Suprapubic skin (tissue), 4 donors: ENCODE results near the gene CCNT2.

DNA sequence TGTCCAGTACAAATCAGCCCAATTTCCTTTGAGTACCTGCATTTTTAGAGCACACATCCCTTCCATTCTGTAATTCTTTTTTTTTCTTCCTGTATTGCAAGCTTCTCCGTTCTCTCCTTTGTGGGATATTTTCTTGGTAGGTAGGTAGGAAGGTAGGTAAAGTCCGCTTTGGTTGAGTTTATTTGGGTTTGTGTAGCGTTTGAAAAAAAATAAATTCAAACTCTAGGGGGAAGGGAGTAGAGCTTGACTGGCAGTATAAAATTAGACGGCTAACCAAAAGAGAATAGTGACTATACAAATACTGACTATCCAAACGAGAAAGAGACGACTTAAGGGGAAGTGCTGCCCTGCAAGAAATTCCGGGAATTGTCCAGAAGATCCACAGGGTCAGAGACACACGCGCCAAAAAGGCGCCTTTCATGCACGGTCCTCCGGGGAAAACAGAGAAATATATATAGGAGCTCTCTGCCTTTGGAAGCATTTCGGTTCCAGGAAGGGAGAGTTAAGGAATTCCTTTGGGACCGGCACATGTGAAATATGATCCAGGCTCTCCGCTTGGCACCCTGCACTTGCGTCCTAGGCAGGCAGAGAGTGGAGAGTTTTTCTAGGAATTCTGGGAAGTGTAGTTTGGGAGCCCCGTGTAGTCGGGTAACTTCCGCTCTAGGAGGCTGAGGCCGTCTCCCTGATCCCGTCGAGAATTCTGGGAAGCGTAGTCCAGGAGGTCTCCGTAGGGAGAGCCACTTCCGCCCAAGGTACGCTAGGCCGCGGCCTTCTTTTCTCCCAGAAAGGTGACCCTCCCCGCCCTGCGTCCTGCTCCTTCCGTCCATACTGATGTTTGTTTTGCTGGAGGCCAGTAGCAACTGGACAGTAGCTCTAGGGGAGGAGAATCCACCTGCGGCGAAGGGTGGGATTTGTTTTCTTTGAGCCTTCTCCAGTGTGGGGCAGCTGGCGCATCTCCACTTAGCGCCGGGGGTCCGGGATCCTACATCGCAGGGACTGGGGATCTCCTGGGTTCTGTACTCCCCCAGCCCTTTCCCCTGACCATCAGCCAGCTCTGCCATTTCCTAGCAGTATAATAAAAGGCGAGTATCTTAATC, 69.5 kb upstream of the GPR39 start:
- PRO-cap, result no peak
- RAMPAGE, long total RNA, 4 experiments, result start-site peak on the plus strand in 1 of 4 experiments, centred at position 708 of the sequence, 10 reads per replicate

GRCh38 chr2:132529525-132530549, 113.2 kb downstream of the GPR39 start:
- PRO-cap, result no peak
- RAMPAGE, long total RNA, 4 experiments, result no peak in any of the 4 experiments

DNA sequence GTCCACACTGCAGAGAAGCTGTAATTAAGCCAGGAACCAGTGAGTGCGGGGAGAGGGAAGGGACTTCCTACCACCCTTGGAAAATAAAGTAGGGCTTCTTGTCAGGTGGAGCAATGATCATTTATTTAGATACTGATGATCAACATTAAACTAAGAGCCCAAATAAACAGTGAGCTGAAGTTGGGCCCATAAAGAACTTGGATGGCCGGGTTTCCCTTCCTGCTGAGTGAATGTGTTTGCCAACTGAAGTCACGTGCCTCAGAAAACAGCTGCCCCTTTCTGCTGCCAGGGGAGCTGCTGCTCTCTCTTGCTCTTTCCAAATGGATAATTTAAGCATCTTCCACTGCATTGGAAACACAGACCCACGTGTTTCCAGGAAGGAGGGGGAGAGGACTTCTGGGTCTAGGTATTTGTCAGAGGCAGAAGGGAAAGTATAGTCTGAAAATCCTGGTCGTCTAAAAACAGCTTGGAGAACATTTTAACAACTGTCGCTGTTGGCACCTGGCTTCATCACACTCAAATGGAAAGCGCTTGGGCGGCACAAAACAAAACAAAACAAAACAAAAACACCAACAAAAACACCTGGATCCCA, 22.9 kb upstream of the NCKAP5 start:
- PRO-cap, result no peak
- RAMPAGE, long total RNA, 4 experiments, result no peak in any of the 4 experiments

DNA sequence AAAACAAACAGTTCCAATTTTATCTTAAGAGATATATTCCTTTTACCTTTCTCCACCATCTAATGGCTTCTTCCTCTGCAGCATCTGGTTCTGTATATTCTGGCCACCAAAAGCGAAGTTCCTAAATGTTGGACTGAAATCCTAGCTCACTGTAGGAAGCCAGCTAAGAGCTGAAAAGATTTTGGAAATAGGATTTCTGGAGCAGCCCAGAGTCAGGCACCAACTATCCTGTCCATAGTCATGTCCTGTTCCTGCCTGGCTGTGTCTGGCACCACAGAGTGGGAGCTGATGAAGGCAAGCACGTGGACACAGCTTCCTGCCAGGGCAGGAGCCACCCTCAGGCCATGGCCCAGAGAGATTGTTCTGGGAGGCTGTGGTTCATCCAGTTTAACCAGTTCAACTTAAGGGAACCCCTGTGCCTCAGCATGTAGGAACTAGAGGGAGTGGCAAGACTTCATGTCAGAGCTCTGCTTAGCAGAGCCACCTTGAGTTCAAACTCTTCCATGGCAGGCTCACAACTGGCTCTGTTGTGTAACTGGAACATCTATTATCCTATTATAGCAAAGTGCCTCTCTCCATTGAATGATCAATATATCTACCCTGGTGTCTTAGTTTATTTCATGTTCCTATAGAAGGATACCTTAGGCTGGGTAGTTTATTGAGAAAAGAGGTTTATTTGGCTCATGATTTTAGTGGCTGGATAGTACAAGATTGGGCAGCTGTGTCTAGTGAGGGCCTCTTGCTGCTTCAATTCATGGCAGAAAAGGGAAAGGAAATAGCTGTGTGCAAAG, 73.2 kb upstream of the NCKAP5 start:
- PRO-cap, result no peak
- RAMPAGE, long total RNA, 4 experiments, result start-site peak on the minus strand in 3 of 4 experiments, centred at positions 257 to 260 of the sequence, 38 to 142 reads per replicate

- PRO-cap, result no peak
- RAMPAGE, long total RNA, 4 experiments, result start-site peak on the plus strand in 2 of 4 experiments, at chr2:134143967-134144503 at its widest, 9 to 18 reads per replicate
These were observed 110.1 kb upstream of the MGAT5 start for GRCh38 chr2:134143386-134144546.

- PRO-cap, result no peak
- RAMPAGE, long total RNA, 4 experiments, result no peak in any of the 4 experiments
These were observed 33.4 kb upstream of the MGAT5 start for GRCh38 chr2:134220449-134220862.

DNA sequence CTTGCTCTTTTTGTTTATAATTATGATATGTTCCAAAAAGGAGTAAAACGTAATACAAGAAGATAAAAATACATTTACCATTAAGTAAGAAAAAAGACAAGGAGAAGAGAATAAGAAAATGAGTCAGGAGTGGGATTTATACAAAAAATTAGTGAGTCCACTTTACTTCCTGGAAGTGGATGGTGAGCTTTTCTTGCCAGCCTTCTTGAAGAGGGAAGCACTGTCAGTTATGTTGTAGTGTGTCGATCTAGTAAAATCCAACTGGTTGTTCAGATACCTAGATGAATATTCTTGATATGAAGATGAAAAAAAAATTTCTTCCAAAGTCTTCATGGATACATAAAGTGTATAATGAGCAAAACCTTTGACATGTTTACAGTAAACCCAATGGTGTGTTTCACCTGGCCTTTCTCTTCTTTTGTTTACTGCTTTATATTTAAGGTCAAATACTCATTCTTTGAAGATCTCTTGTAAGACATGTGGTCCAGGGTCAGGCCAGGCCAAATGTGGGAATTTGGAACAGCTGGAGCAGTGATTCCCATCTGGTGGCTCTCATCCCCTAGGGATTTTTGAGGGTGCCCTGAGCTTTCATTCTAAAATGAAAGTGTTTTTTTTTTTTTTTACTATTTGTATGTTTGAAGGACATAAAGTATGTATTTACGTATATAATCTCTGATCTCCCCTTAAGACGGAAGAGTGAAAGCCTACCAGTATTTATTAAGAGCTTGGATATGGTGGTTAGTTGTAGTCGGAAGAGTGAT, 13.9 kb upstream of the MGAT5 start:
- PRO-cap, result no peak
- RAMPAGE, long total RNA, 4 experiments, result start-site peak on the plus strand in 1 of 4 experiments, centred at position 426 of the sequence, 24 reads per replicate

DNA sequence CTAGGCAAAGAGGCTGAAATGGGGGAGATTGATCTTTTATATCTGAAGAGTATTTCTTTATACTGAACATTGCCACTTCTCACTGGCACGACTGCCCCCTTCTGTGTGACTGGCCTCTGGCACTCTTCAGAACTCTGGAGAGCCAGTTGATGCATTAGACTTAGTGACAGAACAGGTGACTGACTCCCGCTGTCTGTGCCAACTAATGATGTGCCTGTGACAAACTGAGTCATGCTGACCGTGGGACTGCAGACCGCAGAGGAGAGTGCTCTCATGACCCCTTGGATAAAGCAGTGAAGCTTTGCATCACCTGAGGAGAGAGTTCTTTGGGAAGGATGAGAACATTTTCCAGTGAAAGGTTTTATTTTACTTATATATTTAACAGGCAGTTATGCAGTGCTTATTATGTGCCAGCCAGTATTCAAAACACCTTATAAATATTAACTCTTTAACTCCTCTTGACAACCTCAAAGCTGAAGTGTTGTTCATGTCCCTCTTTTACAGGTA, 14.5 kb downstream of the MGAT5 start:
- PRO-cap, result no peak
- RAMPAGE, long total RNA, 4 experiments, result no peak in any of the 4 experiments

- PRO-cap, result no peak
- RAMPAGE, long total RNA, 4 experiments, result no peak in any of the 4 experiments
These were observed 107.1 kb downstream of the MGAT5 start for GRCh38 chr2:134360808-134361498.

DNA sequence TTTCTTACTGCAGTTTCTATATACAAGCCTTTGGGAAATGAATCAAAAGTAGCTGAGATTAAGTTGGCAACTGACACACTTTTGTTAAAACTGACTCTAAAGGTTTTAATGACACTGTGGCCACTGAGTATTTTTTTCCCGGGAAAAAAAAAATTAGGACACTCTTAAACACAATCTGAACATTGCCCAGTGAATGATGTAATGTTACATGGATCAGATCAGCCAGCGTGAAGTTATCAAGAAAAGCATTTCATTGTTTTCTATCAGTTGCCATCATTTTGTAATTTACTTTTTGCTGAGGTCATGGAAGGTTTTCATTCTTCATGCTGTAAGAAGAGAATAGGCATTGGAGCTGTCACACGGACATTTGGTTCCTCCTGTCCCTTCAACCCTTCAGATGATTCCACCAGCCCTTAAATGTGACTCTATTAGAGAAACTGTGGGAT, 164.1 kb downstream of the MGAT5 start:
- PRO-cap, result no peak
- RAMPAGE, long total RNA, 4 experiments, result no peak in any of the 4 experiments

DNA sequence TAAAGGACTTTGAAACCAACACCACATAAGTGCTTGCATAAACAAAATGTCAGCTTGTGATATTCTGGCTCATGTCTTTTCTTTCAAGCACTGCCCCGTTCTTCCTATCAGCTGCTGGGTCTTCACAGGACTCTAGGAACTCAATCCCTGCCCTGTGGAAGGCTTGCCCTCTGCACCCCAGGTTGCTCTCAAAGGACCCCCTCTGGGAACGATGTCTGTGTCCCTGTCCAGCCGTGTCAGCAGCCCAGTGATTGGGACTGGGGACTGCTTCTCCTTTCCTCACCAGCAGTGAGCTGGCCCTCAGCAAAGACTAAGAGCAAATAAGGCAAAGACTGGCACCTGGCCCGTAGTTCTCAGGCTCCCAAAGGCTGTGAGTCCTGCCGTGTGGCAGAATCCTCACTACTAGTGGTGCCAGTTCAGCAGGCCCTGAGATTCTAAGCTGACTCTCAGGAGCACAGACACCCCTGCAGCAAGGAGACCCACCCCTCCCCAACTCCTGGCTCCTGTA, 47.9 kb downstream of the TMEM163 start:
- PRO-cap, result no peak
- RAMPAGE, long total RNA, 4 experiments, result no peak in any of the 4 experiments

- PRO-cap, result no peak
- RAMPAGE, long total RNA, 4 experiments, result no peak in any of the 4 experiments
These were observed 20.3 kb upstream of the TMEM163 start for GRCh38 chr2:134739016-134739504.

DNA sequence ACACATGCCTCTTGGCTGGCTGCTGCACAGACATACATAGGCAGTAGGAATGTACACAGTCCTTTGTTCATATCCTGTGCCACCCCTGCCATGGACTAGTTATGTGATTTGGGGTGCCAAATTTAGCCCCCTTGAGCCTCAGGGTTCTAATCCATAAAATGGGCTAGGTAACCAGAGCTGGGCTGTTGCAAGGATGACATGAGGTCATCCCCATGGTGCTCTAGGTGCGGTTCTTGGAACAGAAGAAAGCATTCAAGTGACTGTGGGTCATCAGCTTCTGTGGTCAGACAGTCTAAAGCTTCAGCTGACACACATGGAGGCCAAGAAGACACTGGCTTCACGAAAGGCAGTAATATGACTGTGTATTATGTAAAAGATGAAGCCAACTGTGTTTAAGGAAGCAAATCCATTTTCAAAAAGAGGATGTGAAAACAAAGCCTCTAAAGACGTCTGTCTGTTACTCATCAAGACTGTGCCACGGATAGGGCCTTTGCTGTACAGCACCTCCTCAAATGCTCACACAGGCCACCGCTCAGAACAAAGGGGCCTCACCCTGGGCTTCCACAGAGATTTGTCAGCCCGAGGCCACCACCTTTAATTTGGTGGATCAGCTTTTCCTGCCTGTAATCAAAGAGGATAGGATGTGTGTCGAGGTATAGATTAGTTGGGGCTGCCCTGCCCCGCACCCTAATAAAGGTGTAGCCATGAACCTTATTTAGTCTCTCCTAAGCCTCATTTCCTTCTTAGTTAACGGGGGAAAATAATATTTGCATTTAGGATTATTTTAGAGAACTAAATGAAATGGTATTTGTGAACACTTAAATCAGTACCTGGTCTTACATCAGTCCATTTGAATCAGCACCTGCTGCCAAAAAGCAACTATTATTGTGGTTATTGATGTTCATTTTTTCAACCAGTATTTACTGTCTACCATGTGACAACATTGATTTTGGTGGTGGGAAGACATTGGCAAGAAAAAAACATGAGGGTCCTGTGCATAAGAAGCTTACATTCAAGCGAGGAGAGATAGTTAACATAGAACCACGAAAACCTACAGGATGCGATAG, 21.2 kb upstream of the TMEM163 start:
- PRO-cap, result no peak
- RAMPAGE, long total RNA, 4 experiments, result no peak in any of the 4 experiments

GRCh38 chr2:134745637-134745989, 26.8 kb upstream of the TMEM163 start:
- PRO-cap, result no peak
- RAMPAGE, long total RNA, 4 experiments, result no peak in any of the 4 experiments

DNA sequence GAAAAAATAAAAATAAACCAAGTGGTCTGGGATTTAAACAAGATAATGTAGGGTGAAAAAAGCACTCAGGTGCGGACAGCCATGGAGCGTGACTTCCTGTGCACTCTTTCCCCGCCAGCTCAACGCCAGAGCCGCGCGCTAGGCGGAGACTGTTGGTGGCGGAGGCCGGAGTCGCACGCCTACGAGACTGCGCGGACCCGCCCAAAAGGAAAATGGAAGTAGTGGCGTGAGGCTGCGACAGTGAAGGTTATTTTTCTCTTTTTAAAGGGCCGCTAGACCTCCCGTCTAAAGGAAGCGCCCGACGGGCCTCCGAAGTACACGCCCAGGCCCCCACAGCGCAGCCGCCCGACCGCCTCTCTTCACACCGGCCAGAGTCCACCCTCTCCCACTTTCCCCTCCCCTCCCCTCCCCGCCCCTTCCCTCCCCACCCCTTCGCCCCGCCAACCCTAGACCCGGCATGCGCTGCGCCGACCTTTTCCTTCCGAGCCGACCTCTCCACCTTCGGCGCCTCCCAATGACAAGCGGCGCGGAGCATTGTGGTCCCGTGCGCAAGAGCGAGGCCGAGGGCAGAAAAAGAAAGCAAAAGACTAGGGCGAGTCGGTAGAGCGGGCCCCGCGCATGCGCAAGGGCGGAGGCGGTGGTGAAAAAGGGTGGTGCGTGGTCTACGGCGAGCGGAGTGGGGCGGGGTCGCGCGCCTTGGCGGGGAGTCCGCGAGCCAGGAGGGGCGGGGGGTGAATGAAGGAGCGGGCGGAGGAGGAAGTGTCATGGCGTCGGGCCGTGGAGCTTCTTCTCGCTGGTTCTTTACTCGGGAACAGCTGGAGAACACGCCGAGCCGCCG, at the start of gene CCNT2:
Gene CCNT2, plus strand, starts transcription at position 732 of the 838 bp plus-strand sequence.
- PRO-cap, result bidirectional peak, plus-strand start at position 204 of the sequence, minus-strand start at position 121 of the sequence; unidirectional peak, minus-strand start at position 356 of the sequence; bidirectional peak, plus-strand start at position 738 of the sequence, minus-strand start at position 516 of the sequence
- RAMPAGE, long total RNA, 4 experiments, result start-site peak on the plus strand in 2 of 4 experiments, centred at position 757 of the sequence, 150 to 159 reads per replicate; start-site peak on the minus strand in 3 of 4 experiments, centred at positions 529 to 567 of the sequence, 6 to 17 reads per replicate

DNA sequence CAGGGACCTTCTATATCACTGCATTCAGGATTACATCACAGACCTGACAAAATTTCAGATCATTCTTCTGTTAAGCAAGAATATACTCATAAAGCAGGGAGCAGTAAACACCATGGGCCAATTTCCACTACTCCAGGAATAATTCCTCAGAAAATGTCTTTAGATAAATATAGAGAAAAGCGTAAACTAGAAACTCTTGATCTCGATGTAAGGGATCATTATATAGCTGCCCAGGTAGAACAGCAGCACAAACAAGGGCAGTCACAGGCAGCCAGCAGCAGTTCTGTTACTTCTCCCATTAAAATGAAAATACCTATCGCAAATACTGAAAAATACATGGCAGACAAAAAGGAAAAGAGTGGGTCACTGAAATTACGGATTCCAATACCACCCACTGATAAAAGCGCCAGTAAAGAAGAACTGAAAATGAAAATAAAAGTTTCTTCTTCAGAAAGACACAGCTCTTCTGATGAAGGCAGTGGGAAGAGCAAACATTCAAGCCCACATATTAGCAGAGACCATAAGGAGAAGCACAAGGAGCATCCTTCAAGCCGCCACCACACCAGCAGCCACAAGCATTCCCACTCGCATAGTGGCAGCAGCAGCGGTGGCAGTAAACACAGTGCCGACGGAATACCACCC, 35.1 kb downstream of the CCNT2 start:
- PRO-cap, result no peak
- RAMPAGE, long total RNA, 4 experiments, result no peak in any of the 4 experiments

GRCh38 chr2:135742434-135742740, 732 bp downstream of the UBXN4 start:
- PRO-cap, result no peak
- RAMPAGE, long total RNA, 4 experiments, result no peak in any of the 4 experiments

DNA sequence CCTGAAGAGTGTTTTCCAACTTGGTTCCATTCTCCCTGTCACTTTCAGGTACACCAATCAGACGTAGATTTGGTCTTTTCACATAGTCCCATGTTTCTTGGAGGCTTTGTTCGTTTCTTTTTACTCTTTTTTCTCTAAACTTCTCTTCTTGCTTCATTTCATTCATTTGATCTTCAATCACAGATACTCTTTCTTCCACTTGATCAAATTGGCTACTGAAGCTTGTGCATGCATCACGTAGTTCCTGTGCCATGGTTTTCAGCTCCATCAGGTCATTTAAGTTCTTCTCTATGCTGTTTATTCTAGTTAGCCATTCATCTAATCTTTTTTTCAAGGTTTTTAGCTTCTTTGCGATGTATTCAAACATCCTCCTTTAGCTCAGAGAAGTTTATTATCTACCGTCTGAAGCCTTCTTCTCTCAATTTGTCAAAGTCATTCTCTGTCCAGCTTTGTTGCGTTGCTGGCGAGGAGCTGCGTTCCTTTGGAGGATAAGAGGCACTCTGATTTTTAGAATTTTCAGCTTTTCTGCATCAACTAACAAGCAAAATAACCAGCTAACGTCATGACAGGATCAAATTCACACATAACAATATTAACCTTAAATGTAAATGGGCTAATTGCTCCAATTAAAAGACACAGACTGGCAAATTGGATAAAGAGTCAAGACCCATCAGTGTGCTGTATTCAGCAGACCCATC, 47.2 kb downstream of the DARS1 start:
- PRO-cap, result no peak
- RAMPAGE, long total RNA, 4 experiments, result start-site peak on the minus strand in 1 of 4 experiments, centred at position 106 of the sequence, 9 reads per replicate

DNA sequence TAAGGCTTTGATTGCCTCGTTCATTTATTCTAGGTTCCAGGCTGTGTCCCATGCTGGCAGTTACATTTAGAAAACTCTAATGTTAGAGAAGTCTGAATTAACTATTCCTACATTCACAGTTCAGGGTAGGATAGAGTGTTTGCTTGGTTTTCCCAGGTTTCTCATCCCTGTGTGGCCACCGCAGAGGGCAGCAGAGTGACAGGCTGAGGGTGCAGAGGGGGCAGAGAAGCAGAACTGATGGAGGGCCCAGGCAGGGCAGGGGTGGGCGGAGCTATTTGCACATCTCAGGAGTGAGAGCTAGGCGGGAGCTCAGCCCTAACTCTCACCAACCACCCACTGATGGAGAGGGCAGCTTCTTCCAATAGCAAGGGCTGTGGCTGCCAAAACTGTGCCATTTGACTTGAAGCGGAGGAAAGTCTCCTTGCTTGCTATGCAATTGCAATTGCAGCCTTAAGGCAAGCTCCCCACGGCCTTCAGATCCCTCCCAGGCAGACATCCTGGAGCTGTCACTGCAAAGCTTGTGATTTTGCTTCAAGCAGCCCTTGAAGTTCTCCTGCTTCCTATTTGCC, 11.9 kb upstream of the DARS1 start:
- PRO-cap, result no peak
- RAMPAGE, long total RNA, 4 experiments, result no peak in any of the 4 experiments

DNA sequence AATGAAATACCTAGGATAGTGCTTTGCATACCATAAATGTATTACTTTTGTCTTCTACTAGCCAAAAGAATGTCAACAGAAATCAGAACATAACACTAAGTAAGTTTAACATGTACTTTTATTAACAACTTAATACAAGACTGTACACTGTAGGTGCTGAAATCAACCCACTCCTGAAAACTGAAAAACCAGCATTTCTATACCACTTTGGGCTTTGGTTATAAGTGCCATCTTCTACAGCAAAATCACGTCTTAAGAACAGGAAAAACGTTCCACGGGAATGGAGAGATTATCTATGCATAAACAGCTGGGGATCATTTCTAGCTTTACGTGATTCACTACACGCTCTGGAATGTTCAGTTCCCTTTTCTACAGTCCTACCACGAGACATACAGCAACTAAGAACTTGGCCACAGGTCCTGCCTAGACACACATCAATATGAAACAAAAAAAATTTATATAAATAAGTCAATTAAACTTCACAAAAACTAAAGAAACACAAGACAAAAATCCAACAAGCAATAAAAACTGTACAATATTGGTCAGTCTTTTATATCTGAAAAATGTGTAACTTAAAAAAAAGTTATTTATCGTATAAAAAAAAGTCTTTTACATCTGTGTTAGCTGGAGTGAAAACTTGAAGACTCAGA, 3.6 kb downstream of the CXCR4 start:
- PRO-cap, result no peak
- RAMPAGE, long total RNA, 4 experiments, result no peak in any of the 4 experiments